Hair follicle dermal papilla cell (primary cell): ENCODE data around the genes COLEC12, ENOSF1 and SMCHD1.

- CAGE, long polyA plus RNA: no peak
These were observed 36.9 kb downstream of the USP14 start for GRCh38 chr18:194825-196071.

GRCh38 chr18:261652-262171 is 6.1 kb downstream of the THOC1 start:
- CAGE, long polyA plus RNA: no peak

DNA sequence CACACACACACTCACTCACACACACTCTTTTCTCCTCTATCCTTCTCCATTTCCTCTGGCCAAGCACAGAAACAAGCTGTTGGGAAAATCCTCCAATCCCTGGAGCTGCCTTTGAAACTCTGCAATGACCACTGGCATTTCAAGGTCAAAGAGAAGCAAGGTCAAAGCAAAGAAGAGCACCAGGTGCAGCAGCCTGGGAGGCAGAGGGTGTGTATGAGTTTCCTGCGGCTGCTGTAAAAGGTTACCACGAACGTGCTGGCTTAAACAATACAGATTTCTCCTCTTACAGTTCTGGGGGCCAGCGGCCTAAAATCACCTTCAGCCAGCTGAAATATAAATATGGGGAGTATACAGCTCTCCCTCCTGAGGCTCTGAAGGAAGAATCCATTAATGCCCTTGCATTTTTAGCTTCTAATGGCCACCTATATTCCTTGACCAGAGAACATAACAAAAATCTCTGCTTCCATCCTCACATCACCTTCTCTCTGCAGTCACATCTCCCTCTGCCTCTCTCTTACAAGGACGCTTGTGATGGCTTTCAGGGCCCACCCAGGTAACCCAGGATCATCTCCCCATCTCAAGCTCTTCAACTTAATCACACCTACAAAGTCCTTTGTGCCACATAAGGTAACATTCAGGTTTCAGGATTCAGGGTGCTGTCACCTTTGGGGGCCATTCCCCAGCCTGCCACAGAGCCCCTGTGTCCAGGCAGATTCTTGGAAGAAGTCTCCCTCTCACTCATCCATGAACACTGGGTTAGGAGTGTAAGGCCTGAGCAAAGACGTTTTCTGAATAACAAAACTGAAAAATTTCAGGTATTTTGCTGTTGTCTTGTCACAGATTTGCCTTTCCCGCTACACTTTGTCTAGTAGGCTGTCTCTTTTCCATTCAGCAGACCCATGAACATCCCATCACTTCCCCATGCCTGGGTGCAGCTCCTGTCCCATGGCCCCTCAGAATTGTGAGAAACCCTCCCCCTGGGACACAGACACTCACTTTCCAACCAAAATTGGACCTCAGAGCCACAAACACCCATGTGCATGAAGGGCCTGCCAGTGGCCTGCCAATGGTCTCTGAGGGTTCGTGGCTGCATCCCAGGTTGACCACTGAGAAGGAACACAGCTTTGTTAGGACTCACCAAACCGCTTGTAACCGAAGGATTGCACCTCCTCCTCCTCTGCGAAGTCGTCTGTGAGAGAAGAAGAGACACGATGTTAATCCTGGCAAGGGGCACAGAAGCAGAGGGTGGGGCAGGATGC is 20.5 kb downstream of the COLEC12 start:
- CAGE, long polyA plus RNA: no peak

DNA sequence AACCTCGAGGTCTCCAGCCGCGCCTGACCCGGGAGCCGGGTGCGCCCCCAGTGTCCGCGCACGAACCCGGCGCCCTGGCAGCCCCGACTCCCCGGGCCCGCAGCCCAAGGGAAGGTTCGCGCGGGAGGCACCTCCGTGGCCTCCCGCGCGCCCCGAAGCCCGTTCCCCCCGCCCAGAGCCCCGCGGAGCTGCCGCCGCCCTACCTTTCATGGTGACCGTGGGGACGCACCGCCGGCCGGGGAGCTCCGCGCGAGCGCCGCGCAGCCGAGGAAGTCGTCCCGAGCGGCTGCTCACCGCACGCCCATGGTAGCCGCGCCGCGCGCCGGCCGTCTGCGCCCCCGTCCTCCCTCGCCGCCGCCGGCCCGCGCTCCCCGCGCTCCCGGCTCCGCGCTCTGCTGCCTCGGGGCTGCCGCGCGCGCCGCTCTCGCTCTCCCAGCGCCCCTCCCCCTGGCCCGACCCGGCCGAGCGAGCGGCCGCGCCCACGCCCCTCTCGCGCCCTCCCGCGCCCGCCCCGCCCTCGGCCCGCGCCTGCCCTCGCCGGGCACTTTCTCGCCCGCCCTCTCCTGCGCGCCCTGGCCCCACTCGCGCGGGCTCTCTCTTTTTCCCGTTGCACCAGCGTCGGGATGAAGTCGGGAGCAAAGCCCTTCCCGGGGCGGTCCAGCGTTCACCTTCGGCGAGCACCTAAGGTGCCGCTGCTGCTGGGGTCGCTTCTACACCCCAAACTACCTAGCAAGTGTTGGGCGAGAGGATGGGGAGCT is at the start of gene COLEC12:
Gene COLEC12 (minus strand): TSS at position 397 of the 758 bp plus-strand sequence.
- CAGE, long polyA plus RNA: no peak

DNA sequence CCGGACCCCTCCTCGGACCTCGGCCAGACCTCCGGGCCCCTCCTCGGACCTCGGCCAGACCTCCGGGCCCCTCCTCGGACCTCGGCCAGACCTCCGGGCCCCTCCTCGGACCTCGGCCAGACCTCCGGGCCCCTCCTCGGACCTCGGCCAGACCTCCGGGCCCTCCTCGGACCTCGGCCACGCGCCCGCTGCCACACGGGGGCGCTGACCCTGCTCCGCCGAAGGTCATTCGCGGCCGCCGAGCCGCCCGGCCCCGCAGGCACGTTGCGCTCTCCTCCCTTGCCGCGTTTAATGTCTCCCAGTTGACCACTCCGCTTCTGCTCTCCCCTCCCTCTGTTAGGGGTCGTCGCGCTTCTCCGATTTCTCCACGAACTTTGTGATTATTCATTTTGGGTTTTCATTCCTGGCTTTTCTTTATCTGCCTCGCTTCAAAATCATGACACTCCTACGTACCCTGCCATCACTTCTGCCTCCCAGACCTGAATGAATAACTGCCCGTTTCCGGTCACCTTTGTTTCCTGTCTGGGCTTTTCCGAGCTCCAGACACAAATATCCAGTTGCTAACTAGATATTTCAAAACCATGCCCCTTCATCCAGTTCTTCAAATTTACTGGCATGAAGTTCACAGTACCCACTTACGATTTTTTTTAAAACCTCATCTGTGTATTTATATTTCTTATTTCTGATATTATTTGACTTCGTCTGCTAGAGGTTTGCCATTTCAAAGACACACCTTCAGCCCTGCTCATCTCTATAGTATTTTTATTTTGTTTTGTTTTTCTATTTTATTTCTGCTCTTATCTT is 14.8 kb upstream of the COLEC12 start:
- CAGE, long polyA plus RNA: no peak

DNA sequence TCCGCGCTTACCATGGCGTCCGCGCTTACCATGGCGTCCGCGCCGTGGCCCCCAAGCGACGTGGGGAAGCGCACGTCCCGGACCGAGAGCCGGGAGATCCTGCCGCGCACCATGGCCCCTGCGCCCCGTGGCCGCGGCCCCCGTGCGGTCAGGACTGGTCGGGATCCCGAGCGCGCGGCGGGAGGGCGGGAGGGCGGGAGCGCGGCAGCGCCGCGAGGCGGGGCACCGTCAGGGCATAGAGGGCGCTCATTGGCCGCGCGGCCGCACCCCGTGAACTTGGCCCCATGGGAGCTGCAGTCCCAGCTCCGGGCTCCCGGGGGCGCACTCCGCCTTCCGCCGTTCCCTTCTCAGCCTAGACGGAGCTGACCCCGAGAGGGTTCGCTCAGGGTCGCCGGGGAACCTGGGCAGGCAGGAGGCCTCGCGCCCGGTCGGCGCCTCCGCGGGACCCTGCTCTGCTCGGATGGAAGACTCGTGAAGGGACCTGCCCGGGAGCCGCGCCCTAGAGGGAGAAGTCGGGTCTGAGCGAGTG is at the start of gene ENOSF1:
Gene ENOSF1 (minus strand): TSS at position 156 of the 529 bp plus-strand sequence.
- CAGE, long polyA plus RNA: no peak

- CAGE, long polyA plus RNA: no peak
These were observed 18.0 kb downstream of the NDC80 start for GRCh38 chr18:2589345-2589738.

- CAGE, long polyA plus RNA: no peak
These were observed 18.1 kb upstream of the SMCHD1 start for GRCh38 chr18:2637395-2637806.

DNA sequence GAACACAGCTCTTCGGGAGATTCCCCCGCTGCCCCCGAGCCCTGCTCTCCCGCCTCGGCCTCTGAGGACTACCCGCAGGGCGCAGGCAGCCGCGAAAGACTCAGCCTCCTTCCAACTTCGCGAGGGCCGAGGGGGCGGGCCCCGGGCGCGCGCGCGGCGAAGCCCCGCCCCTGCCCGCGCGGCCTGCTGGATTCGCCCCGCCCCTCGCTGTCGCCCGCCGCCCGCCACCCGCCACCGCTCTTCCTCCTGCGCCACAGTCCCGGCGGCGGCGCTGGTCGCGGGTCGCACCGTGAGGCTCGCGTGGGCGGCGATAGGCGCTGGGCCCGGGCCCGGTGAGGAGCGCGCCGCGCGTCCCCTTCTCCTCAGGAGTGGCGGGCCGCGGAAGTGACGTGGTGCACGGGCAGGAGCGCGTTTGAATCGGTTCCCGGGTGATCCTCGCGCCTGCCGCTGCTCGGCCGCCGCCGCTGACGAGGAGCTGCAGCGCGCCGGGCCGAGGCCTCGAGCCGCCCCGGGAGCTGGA is at the start of gene SMCHD1:
Gene SMCHD1 (plus strand): TSS at position 254 of the 520 bp plus-strand sequence.
- CAGE, long polyA plus RNA: no peak

DNA sequence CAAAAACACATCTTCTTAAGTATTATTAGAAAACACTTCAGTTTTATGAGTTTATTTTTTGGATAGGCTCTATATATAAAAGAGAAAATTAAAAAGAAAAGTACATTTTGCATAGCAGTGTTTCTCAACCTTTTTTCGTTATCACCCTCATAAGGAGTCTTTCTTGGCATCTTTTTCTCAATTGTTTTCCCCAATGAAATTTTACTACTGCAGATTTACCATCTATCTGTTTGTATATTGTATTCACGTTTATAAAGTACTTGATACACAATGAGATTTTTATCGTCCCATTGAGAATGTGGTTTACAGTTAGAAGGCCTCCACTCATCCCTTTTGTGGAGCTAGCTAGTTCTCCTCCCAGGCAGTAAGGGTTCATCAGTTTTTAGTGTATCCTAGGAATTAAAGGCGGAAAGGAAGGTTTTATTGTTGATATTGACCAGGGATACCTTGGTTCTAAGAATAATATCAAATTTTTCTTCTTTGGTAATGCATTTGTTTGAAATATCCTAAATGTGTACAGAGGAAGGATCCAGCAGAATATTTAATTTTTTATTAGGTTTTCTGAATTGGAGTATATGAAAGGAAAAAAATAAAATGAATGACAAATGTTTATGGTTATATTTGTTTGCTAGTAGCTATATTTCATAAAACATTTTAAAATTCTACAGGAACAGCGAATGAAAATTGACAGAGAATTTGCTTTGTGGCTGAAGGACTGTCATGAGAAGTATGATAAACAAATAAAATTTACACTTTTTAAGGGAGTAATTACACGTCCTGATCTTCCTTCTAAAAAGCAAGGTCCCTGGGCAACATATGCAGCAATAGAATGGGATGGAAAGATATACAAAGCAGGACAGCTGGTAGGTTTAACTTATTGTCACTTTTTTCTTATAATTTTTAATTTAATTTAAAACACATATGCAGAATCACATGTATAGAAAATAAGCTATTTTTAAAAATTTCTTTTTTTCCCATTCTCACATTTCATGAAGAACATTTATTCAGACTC is 47.8 kb downstream of the SMCHD1 start:
- CAGE, long polyA plus RNA: no peak

- CAGE, long polyA plus RNA: no peak
These were observed 80.2 kb downstream of the SMCHD1 start for GRCh38 chr18:2735403-2736381.

DNA sequence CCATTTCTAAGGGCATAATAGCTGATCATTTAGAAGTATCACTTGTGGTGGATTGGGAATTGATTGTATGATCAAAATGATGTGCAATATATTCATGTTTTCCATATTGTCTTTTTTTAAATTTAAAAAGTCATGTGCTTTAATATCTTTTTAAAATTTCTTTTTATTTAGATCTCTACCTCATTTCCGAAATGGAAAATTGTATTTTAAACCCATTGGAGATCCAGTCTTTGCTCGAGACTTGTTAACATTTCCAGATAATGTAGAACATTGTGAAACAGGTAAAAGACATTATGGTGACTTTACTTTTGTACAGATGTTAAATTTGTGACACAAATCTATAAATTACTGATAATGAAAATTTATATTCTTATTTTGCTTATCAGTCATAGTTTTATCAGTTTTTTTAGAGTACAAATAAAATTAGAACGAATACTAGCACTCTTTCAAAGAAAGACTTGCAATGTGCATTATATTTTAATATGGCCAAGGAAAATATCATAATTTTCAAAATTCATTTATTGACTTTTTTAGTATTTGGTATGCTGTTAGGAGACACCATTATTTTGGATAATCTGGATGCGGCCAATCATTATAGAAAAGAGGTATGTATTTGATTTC is 69.1 kb upstream of the EMILIN2 start:
- CAGE, long polyA plus RNA: no peak

- CAGE, long polyA plus RNA: no peak
These were observed 42.9 kb downstream of the EMILIN2 start for GRCh38 chr18:2889536-2890341.

- CAGE, long polyA plus RNA: no peak
These were observed 65.3 kb downstream of the LPIN2 start for GRCh38 chr18:2947695-2948008.

DNA sequence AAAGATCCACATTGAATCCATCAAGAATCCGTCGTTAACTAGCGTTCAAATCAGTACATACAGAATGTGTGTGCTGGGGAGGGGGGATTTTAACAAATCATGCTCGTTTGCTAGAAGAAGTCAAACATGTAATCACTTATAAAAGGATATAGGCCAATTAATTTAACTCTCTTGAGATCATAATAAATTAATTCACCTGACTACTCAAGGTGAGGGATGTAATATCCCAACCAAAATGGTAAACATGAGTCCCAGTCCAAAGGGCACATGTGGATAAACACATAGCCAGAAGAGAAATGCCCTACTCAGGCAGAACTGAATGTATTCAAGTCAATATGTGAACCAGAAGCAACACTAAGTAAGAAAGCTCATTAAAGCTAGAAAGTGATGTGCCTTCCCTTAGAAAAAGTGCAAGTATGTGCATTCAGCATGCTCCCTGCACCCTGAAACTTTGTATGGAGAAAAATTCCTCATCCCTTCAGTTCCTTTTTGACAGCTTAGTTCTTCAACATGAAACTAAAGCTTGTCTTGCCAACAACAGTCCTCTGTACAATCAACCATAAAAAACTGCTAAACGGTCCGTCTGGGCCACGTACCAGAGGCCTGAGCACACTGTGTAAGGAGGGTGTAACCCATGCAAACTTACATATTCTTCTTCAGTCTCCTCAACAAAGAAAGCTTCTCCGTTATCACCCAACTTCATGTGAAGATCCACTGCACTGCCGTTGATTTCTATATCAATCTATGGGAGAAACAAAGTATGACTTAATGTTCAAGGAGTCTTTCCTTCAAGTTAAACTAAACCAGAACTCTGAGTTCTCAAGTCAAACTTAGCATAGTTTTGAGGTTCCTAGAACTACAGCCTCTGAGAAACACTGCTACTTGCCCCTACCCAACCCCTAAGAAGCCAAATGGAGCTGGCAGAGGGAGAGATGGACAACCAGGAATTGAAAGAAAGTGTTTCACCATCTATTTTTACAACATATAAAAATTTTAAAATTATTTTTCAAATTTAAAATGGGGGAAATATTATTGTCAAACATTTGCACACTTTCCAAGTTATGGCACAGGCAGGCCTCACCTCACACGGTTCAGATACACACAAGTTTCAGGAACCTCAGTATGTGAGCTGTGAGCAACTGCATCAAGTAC is 58.7 kb downstream of the LPIN2 start:
- CAGE, long polyA plus RNA: no peak

GRCh38 chr18:3027316-3028208 is 14.6 kb upstream of the LPIN2 start:
- CAGE, long polyA plus RNA: no peak

GRCh38 chr18:3218704-3219147 is 1.0 kb downstream of the MYOM1 start:
- CAGE, long polyA plus RNA: no peak

GRCh38 chr18:3230980-3231566 is 11.3 kb upstream of the MYOM1 start:
- CAGE, long polyA plus RNA: no peak

DNA sequence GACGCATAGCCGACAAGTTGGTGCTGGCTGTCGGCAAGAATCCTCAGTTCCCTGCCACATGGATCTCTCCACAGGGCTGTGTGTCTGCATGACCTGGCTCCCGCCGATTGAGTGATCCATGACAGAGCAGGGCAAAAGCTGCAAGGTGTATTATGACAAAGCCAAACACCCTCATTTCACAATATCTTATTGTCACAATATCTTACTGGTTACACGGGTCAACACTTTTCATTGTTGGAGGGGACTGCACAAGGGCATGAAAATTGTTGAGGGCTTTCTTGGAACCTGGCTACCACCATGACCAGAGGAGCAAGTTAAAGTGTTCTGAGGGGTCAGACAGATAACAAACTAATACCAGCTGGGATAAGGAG is 4.3 kb downstream of the MYL12B start:
- CAGE, long polyA plus RNA: no peak

DNA sequence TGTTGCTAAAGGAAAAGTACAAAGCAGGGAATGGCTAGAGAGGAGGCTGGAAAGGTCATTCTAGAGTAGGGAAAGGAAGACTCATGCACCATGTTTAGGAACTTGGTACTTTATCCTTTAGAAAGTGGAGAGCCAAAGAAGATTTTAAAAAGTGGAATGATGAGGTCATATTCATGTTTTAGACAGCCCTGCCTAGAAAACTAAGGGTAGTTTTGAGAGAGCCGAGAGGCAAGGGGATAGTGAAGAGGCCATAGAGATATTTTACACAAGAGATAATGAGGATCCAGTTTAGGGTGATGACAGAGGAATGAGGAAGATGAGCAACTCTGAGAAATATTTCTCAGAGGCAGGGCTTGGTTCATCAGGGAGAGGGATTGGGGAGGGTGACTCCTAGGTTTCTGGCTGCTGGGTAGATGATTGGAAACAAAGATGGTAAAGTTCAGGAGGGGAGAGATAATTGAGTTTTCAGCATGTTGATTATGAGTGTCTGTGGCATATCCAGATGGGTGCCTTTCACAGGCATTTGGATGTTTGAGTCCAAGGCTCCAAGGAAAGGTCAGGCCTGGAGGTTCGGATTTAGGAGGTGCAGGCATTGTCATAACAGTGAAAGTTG is 7.3 kb downstream of the MYL12B start:
- CAGE, long polyA plus RNA: no peak